ENCODE measurements around the genes ZNF341 and ASIP.

GRCh38 chr20:33332676-33333019 lies 49.6 kb downstream of the BPIFB1 start:
- PRO-cap, 4 experiments: peak in 1 of 4 experiments; most common plus-strand start chr20:33332932 (in 1)
- RAMPAGE, long total RNA, 4 experiments: no peak in any of the 4 experiments

- PRO-cap, 4 experiments: peak in 4 of 4 experiments; most common plus-strand start chr20:33370540 (in 4); most common minus-strand start chr20:33370320 (in 3)
- RAMPAGE, long total RNA, 4 experiments: no peak in any of the 4 experiments
Observed at GRCh38 chr20:33370160-33370901, 31.0 kb downstream of the CDK5RAP1 start.

- PRO-cap, 4 experiments: no peak in any of the 4 experiments
- RAMPAGE, long total RNA, 4 experiments: no peak in any of the 4 experiments
Observed at GRCh38 chr20:33433369-33433926, 10.1 kb downstream of the SNTA1 start.

DNA sequence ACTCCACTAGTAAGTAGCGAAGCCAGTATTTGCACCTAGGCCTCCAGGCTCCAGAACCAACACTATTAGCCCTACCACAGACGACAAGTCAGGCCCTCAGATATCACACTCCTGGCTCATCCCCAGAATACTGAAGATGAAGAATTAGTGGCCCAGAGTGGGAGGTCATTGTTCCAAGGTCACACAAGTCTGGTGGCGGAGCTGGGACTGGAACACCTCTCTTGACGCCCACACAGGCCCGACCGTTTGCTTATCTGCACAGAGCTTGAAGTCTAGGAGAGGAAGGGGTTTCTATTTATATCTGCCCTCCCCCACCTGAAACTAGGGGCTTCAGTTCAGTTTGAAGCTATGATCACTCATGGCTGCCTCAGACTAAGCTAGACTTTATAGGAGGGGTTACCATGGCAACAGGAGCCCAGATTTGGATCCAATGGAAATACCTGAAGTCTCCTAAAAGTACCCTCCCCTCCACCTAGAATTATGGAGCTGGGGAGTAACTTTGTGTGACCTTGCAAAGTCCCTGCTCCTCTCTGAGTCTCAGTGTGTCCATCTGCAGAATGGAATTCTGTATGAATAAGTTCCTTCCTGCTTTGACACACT lies 2.2 kb downstream of the SNTA1 start:
- PRO-cap, 4 experiments: no peak in any of the 4 experiments
- RAMPAGE, long total RNA, 4 experiments: no peak in any of the 4 experiments

GRCh38 chr20:33648985-33649726 lies 13.0 kb upstream of the C20orf144 start:
- PRO-cap, 4 experiments: no peak in any of the 4 experiments
- RAMPAGE, long total RNA, 4 experiments: no peak in any of the 4 experiments

DNA sequence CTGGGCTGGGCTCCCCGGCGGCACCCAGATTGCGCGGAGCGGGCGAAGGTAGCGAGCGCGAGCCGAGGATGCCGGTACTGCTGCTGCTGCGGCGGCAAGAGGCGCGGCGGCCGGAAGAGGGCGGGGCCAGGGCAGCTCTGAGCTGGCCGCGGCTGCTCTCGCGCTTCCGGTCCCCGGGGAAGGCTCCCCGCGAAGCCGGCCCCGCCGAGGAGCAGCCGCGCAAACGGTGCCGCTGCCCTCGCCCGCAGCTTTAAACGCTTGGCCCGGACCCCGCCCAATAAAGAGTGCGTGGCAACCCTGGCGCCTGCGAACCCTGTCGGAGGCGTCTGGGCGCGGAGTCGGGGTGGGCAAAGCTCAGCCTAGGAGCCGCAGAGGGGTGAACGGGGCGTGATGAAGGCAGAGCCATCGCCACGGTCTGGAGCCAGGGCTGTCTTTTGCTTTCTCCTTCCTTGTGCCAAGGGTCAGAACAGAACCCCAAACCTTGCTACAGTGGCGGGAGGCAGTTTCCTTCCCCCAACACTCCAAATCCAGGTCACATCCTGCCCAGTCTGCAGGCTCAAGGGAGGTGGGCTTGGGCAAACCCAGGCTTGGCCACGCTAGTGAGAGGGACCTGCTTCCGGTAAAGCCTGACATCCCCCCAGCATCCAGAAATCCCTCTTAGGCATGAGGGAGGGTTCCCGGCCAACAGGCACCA lies 1.6 kb downstream of the C20orf144 start:
- PRO-cap, 4 experiments: peak in 4 of 4 experiments; most common plus-strand start position 168 of the sequence (in 3); most common minus-strand start position 70 of the sequence (in 4)
- RAMPAGE, long total RNA, 4 experiments: start-site peak on the minus strand in 1 of 4 experiments, centred at position 109 of the sequence, 5 reads per replicate

- PRO-cap, 4 experiments: no peak in any of the 4 experiments
- RAMPAGE, long total RNA, 4 experiments: no peak in any of the 4 experiments
Observed at GRCh38 chr20:33694254-33695047, 8.3 kb upstream of the E2F1 start.

GRCh38 chr20:33702967-33703341 lies 16.8 kb upstream of the E2F1 start:
- PRO-cap, 4 experiments: no peak in any of the 4 experiments
- RAMPAGE, long total RNA, 4 experiments: no peak in any of the 4 experiments

GRCh38 chr20:33731668-33732190 lies at the start of gene ZNF341:
Gene ZNF341, plus strand, starts transcription at chr20:33731996.
- PRO-cap, 4 experiments: peak in 4 of 4 experiments; most common plus-strand start chr20:33731996 (in 2); most common minus-strand start chr20:33732039 (in 4)
- RAMPAGE, long total RNA, 4 experiments: start-site peak on the plus strand in 4 of 4 experiments, at chr20:33731982-33732010 at its widest, 28 to 40 reads per replicate

GRCh38 chr20:33743792-33744040 lies 11.9 kb downstream of the ZNF341 start:
- PRO-cap, 4 experiments: no peak in any of the 4 experiments
- RAMPAGE, long total RNA, 4 experiments: no peak in any of the 4 experiments

DNA sequence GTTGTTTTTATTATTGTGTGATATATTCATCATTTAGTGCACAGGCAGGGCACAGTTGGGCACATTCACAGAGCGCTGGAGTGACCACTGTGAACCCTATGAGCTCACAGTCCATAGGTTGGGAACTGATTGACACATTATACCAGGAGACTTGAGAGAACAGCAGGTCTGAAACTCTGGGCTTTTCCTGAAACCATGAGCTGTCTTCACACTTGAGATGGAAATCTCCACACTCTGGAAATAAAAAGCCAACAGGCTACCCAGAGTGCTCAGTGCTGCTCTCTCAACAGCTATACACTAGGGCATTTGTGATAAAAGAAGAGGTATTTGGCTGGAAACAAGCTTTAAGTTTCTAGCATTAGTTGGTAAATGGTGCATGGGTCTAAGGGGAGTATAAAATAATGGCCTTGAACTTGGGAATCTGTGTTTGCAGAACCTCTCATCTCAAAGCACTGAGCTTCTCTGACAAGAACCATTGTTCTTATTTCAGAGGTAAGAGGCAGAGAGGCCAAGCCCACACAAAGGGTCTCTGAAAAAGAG lies 14.3 kb downstream of the CHMP4B start:
- PRO-cap, 4 experiments: no peak in any of the 4 experiments
- RAMPAGE, long total RNA, 4 experiments: no peak in any of the 4 experiments

DNA sequence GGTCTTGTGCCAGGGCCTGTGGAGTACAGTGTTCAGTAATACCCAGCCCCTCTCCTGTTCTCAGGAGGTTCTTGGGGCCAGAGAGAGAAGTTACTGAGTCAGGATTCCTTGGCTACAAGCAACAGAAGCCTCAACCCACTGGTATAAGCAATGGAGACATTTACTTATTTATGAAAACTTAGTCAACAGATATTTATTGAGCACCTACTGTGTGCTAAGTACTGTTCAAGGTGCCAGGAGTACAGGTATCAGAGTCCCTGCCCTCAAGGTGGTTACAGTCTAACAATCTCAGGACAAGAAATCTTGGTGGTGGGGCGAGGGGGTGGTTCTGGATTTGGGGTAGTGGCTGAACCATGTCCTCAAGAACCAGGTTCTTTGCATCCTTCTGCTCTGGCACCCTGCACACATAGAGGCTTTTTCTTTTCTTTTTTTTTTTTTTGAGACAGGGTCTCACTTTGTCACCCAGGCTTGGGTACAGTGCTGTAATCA lies 44.7 kb downstream of the CHMP4B start:
- PRO-cap, 4 experiments: no peak in any of the 4 experiments
- RAMPAGE, long total RNA, 4 experiments: no peak in any of the 4 experiments

- PRO-cap, 4 experiments: no peak in any of the 4 experiments
- RAMPAGE, long total RNA, 4 experiments: no peak in any of the 4 experiments
Observed at GRCh38 chr20:34036975-34037831, 43.5 kb downstream of the RALY start.

GRCh38 chr20:34040128-34040614 lies 46.5 kb downstream of the RALY start:
- PRO-cap, 4 experiments: no peak in any of the 4 experiments
- RAMPAGE, long total RNA, 4 experiments: no peak in any of the 4 experiments

- PRO-cap, 4 experiments: no peak in any of the 4 experiments
- RAMPAGE, long total RNA, 4 experiments: no peak in any of the 4 experiments
Observed at GRCh38 chr20:34081124-34082139, 30.6 kb downstream of the EIF2S2 start.

DNA sequence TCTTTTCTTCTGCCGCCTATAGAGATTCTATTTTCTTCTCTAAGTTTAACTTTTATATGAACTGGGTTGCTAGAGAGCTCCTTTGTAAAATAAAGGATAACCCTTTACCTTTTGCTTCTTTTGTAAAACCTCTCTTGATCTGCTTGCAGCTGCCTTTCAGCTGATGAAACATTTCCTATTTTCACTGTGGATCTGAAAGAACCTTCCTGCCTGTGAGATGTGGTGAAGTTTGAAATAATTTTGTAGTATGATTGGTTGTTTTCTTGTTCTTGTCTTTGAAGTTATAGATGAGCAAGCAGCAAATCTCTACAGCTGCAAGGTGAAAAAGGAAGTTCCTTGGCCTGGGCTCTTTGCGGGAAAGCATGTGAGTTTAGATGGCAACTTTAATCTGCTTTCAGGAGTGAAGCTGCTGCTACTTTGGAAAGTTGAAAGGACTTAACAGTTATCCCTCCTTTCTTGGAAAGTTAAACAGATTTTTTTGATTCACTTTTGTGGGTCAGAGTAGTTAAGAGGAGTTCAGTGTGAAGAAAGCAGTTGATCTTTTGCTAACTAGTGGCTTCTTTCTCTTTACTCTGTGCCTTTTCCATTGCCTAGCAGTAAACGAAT lies at the start of gene ASIP:
Gene ASIP (plus strand): TSS at position 298 of the 606 bp plus-strand sequence.
- PRO-cap, 4 experiments: peak in 1 of 4 experiments; most common plus-strand start position 331 of the sequence (in 1); most common minus-strand start position 217 of the sequence (in 1)
- RAMPAGE, long total RNA, 4 experiments: no peak in any of the 4 experiments

DNA sequence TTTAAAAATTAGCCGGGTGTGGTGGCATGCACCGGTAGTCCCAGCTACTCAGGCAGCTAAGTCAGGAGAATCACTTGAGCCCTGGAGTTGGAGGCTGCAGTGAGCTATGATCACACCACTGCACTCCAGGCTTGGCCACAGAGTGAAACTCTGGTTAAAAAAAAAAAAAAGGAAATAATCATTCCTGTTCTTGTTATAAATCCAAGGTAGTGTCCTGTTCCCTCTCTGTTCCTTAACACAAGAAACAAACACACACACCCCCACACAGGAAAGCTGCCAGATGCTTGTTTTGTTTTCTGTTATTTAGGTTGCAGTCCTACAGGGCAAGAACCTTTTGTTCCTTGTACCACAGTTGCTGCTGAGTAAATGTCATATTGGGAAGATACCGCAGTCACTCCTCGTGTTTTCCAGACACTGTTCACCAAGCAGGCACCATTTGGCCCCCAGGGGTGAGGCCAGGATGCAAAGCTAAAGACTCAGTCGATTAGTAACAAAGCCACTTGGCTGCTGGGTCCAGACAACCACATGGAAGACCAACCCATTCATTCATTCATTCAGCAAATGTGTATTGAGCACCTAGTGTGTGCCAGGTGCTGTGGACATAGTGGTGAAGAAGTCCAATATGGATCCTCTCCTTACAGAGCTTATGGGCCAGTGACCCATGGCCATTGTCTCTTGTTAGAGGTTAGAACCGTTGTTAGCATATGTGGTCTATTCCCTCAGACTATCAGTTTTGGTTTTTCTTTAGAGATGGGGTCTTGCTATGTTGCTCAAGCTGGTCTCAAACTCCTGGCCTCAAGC lies 29.1 kb downstream of the ASIP start:
- PRO-cap, 4 experiments: no peak in any of the 4 experiments
- RAMPAGE, long total RNA, 4 experiments: no peak in any of the 4 experiments

DNA sequence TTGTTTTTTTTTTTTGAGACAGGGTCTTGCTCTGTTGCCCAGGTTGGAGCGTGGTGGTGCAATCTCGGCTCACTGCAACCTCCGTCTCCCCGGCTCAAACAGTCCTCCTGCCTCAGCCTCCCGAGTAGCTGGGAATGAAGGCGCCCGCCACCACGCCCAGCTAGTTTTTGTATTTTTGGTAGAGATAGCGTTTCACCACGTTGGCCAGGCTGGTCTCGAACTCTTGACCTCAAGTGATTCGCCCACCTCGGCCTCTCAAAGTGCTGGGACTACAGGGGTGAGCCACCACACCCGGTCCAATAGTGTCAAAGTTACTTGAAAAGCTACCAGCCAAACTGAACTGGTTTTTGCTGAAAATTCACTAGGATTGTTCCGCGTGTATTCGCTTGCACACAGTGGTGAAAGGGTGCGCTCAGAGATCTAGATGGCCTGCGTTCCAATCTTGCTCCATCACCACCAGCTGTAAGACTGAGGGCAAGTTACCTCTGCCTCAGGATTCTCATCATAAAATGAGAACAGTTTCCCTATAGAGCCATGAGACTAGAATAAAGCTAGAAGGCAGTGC lies 1.1 kb downstream of the AHCY start:
- PRO-cap, 4 experiments: no peak in any of the 4 experiments
- RAMPAGE, long total RNA, 4 experiments: no peak in any of the 4 experiments

- PRO-cap, 4 experiments: no peak in any of the 4 experiments
- RAMPAGE, long total RNA, 4 experiments: no peak in any of the 4 experiments
Observed at GRCh38 chr20:34343498-34344199, 19.4 kb upstream of the ITCH start.

DNA sequence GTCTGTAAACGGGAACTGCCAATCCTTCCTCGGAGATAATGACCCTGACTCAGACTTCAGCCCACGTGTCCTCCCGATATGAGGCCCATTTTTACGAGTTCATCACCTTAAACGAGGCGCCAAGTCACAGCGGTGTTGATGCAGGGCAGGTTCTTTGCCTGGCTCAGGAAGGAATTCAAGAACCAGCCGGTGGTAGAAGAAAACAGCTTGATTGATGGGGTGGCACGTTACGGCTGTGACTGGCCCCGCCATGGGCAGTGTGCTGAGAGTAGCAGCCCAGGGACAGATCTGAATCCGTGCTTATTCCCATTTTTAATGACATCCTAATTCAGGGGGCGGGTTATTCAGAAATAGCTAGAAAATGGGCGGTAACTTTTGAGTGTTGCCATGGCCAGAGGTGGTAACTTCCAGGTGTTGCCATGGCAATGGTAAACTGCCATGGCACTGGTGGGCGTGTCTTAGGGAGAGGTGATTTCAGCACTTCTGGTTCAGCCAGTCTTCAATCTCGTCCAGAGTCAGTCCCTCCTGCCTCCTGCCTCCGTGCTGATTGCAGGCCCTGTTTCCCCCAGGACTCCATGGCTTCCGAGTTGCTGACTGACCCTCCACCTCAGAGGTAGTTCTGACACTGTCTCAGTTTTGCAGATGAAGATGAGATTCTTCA lies 9.1 kb upstream of the MAP1LC3A start:
- PRO-cap, 4 experiments: no peak in any of the 4 experiments
- RAMPAGE, long total RNA, 4 experiments: no peak in any of the 4 experiments

Data from spleen (tissue), 7 donors.